Metastatic Lung Carcinoma in the Adrenal Gland (tissue), 1 donor: ENCODE data around the genes APBA2 and FAN1.

DNA sequence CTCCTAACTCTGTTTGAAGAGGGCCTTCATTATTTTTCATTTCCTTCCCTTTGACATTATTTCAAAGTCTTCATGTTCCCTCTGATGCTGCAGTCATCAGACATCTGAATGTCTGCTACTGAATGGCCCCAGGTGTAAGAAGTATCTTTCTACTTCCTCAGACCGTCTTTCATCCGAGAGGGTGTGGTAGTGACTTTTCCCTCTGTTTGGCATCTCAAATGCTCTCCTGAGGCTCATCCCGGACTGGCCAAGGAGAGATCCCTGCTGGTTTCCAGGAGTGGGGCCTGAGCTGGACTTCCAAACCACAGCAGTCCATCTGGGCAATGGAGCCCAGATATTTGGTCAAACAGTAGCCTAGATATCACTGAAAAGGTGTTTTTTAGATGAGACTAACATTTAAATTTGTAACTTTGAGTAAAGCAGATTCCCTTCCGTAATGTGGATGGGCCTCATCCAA is 433.4 kb downstream of the OCA2 start:
- PRO-cap = no peak

DNA sequence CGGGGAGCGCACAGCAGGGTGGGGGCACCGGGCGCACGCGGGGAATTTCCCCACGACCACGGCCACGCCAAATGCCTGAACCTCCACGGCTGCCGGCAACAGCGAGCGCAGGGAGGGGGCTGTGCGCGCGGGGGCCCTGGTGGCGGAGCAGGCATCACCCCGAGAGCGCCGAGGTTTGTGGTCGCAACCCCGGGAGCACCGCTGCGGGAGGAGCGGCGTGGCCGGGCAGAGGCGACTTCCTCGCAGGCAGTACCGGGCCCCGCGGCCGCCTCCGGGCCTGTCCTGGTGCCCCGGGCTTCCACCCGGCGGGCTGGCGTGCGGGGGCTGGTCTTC is 7.5 kb upstream of the OCA2 start:
- PRO-cap = no peak

GRCh38 chr15:28168285-28168909 is 69.3 kb upstream of the OCA2 start:
- PRO-cap = no peak

DNA sequence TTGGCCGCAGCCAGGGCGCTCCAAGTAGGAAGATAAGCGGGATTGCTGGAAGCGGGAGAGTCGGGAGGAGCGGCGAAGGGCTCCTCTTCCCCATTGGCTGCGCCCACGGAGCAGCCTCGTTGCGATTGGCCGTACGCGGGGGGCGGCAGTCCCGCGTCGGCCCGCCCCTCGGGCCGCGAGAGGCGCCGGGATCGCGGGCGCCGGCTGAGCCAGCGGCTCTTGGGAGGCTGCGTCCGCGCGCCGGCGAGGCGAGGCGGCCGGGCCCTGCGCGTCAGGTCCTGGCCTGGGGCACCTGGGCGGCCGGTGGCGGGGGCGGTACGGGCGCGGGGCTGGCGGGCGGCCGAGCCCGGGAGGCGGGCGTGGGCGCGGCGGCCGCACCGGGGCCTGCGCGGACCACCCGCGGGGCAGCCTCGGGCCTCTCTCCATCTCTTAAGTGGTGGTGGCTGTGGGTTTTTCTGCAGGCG is 35.9 kb downstream of the GOLGA6L25 start:
- PRO-cap = no peak

DNA sequence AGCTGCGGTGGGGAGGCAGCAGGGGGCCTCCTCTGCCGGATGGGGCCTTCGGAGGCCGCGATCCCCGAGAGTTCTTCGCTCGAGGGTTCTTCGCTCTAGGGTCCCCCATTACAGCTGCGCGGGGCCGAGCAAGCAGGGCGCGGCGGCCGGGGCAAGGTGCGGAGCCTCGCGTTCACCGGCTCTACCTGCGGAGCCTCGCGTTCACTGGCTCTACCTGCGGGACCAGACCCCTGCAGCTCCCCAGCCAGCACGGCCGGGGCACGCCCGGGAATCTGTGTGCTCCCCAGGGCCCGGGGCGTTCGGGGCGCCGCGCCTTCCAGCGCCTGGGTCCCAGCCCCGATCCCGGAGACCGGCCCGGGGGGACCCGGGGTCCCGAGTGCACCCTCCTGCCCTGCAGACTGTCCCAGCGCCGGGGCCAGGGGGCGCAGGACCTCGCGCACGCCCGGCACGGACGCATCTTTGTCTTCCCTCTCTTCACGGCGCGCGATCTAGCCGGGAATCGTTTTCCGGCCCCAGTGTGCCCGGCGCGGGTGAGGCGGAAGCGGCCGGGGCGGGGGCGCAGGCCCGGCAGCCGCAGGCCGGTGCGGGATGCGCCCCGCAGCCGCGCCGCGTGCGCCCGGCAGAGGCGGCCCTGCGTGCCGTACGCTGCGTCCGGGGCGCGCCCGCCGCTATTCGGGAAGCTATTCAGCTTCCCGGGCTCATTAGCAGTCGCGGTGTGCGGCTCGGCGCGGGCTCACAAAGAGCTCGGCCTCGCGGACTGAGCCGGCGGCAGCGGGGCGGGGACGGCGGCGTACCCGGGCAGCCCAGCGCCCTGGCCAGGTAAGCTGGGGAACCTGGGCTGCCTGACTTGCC is at the start of gene APBA2:
Gene APBA2 (plus strand): TSS at position 515 of the 852 bp plus-strand sequence.
- PRO-cap = no peak

- PRO-cap = no peak
Measured at GRCh38 chr15:29270026-29271057, 720 bp upstream of the NSMCE3 start.

- PRO-cap = no peak
Measured at GRCh38 chr15:29791817-29792980, 30.1 kb downstream of the TJP1 start.

DNA sequence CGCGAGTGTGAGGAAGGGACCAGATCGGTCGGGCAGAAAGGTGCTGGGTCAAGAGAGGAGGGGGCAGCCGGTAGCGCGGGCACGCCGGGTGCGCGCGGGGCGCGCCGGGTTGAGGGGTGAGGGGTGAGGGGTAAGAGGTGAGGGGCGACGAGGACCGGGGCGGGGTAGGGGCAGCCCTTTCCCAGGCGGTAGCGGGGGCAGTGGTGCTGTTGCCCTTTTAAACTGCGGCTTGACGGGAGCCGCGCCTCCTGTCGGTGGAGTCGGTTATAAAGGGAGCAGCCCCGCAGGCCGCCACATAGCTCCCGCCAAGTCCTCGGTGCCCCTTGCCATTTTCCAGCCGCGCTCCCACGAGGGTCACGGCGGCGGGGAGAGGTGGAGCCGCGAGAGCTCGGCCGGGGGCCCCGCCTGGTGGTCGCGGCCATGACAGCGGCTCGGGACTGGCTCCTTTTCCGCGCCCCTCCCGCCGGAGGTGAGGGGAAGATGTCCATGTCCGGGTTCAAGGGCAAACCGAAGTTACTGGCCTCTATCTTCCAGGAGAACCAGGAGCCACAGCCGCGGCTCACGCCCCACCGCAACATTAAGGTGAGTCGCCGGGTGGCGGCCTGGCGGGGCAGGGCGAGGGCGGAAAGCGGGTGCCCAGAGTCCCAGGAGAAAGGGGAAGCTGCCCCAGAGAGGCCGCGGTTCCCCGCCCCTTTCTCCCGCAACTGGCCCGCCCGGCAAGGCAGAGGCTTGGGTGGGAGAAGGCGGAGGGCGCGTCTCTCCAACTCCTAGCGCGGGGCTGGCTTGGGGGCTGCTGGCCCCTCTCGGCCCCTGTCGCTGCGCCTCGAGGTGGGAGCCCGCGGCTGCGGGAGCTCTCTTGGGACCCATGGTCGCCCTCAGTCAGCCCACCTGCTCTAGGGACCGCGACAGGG is 20.9 kb downstream of the GOLGA8J start:
- PRO-cap = no peak

DNA sequence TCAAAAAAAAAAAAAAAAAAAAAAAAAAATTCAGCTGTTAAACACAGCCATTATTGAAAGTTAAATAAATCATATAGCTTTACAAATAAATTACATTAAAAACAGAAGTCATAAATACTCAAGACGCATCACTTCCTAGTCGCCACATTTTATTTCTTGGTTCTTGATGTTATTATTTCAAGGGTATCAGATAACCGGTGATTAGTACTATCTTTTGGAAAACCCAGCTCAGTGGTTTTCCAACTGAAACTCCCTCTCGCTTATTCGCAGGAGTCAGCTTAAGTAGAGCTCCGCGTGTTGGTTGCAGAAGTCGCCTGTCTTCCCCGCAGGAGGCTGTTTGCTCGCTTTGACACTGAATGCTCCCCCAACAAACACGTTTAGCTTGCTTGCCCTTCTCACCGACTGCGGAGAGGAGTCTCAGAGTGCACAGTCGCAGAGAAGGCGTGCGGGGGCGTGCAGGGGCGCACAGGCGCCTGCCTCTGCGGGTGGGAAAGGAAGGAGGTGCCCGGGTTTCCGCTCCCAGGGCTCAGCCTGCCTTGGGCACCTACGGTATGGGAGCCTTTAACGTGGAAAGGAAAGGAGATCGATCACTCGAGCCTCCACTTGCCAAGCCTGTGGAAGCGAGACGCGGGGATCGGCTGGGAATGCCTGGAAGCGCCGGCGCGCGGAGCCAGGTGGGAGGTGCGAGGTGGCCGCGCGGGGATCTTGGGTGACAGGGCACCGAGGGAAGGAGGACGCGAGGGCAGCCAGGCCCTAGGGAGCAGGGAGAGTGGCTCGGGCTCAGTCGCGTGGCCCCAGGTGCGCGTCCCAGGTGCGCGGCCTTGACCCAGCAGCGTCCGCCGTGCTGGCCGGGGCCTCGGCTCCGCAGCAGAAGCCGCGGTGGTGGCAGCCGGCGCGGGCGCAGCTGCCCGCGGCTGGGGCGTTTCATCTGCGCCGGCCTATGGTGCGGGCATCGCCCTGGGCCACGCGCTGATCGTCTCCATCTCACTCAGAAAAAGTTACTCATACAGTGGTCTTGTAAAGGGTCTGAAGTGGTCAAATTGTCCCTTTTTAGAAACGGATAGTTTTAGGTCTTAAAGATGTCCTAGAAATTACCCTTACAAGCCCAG is at the start of gene FAN1:
Gene FAN1 (plus strand): TSS at position 702 of the 1,109 bp plus-strand sequence.
- PRO-cap = bidirectional peak, plus-strand start at position 699 of the sequence, minus-strand start at position 533 of the sequence

- PRO-cap = no peak
Measured at GRCh38 chr15:30923373-30923878, 19.7 kb downstream of the FAN1 start.

GRCh38 chr15:30992372-30992518 is 817 bp upstream of the MTMR10 start:
- PRO-cap = no peak

GRCh38 chr15:31007550-31007749 is 16.0 kb upstream of the MTMR10 start:
- PRO-cap = no peak

DNA sequence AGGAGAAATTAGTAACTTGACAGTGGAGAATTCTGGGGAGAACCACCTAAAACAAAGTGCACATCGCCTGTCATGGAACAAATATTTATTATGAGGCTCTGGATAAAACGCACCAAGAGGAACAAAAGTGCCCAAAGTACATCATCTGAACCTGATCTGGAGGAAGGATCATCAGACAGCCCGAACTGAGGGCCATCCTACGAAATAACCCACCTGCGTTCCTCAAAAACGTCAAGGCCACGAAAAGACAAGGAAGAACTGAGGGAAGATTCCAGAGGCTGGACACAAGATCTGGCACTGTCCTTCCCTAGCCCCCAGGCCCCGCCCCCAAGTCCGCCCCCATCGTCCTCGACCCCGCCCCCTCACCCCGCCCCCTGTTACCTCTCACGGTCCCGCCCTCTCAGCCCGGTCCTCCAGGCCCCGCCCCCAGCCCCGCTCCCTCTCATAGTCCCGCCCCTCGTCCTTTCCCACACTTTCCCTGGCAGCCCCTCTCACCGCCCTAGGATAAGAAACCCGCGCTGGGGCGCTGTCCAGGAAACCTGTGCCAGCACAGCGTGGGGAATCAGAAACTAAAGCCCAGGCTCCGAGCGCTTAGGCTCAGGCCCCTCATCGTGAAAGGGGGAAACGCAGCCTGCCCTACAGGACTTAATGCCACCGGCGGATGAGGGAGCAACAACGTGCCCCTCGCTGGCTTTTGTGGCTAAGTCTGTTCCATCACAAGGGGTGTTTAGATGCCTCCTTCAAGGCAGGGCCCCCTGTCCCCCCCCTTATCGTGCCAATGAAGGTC is 21.0 kb downstream of the TRPM1 start:
- PRO-cap = bidirectional peak, plus-strand start at position 472 of the sequence, minus-strand start at position 305 of the sequence

DNA sequence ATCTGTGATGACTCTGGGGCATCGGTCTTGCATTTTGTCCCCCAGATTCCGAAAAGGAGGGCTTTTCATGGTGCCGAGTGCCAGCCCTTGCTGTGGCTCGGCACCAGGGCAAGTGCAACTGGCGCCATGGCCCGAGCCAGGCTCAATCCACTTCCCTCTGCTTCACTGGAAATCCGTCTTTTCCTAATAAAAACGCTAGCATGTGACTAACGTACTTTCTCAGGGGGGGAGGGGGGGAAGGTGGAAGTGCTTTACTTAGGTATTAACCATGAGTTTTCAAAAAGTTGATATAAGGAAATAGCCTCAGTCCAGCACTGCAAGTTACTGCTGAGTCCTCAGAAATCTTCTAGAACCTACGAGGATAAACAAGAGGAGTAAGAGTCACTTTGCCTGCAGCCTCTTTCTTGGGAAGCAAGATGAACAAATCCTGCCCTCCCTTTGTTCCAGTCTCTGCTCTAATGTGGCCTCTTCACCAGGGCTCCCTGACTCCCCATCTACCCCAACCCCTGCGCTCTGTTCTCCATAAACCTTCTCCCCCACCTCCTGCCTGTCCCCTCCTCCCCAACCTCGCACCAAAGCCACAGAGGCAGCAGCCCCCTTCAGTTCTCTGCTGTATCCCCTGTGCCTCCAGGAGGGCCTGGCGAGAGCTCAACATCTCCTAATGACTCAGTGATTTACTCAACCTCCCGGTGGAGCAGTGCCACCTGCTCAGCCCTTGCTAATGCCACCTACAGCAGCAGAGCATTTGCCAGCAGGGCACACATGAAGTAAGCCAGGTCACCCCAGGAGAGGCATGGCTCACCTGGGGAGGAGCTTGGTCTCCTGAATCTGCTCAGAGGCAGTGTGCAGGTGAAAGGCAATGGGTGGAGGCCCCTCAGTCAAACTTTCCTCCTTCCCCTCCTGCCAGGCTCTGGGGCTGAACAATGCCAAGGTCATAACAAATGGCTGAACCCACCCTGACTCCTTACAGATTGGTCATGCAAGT is 20.1 kb downstream of the TRPM1 start:
- PRO-cap = no peak

GRCh38 chr15:31157622-31158034 is 56.1 kb upstream of the TRPM1 start:
- PRO-cap = no peak

- PRO-cap = no peak
Measured at GRCh38 chr15:31223890-31224453, 102.7 kb upstream of the KLF13 start.

GRCh38 chr15:31254668-31254924 is 72.0 kb upstream of the KLF13 start:
- PRO-cap = no peak

- PRO-cap = no peak
Measured at GRCh38 chr15:31327546-31327742, 809 bp downstream of the KLF13 start.

DNA sequence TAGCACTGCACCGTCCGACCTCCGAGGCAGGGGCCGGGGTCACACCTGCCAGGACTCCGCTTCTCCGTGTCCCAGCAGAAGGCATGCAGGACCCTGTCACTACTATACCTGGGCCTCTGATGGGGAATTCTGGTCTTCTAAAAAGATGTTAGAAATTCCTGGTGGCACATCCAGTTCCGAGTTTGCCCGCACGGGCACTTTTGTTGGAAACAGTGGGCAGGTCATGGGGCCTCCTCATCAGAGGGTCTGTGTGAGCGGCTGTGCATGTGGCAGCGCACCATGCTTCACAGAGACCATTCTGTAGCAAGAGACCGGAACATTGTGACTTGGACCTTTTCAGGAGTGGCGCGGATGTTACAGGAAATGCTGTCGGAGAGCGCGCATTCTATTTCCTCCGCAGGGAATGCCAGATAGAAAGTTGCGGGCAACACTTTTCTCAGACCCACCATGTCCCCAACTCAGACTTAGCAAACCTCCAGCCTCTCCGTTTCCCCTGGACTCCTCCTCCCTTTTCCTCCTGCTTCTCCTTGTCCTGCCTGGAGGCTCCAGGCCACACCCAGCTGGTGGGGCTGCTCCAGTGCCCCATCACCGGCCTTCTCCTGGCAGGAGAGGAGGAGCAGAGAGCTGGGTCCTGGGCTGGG is 46.5 kb downstream of the KLF13 start:
- PRO-cap = no peak

GRCh38 chr15:31434062-31435312 is 107.9 kb downstream of the KLF13 start:
- PRO-cap = unidirectional peak, minus-strand start at chr15:31435054